ENCODE data around the genes FKBP10, NT5C3B and HSPB9.

DNA sequence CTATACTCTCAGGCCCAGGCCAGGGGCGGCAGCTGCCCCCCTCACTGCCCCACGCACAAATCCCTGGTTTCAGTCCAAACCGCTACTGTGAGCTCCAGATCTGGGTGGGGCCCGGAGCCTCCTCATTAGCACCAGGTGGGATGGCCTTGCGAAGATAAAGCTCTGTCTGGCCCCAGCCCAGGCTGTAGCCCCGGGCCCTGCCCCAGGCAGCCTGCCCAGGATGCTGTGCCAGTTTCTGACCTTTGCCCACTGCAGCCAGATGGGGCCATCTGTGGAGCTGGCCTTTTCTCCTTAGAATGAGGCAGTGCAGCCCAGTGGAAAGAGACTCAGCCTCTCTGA is 2.4 kb upstream of the KRT15 start:
- RRBS, result 16% methylated on average over 2 of the region's 6 CpGs

GRCh38 chr17:41535844-41536719 is 8.0 kb upstream of the KRT19 start:
- RRBS, result no CpG with 5 or more reads among the region's 18 CpGs

DNA sequence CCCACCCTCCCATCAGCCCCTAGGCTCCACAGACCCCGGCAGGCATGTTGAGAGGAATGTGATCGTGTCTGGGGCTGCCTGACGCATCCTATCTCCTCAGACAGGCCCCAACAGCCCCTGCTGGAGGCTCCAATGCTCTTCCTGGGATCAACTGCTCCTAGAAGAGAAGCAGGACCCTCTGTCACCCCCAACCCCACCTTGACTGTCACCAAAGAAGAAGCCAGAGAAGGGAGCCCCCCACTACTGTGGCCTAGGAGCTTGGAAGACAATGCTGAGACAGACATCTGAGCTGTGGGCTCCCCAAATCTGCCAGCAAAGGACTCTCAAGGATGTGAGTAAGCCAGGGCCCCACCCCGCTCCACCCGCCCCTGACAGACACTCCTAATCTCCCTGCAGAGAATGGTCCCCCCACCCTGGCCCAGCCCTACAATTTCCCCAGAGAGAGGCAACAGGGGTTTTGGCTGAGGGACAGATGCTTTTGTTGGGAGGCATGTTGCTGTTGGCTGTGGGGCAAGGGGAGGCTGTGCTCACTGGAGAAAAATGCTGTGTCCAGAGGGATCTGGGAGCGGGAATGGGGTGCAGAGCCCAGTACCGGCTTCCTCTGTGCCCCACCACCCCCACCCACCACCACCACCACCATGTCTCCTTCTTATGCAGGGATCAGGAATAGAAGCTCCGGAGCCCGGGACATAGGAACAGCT is 1.7 kb upstream of the KRT14 start:
- RRBS, result 0% methylated on average over 1 of the region's 9 CpGs

DNA sequence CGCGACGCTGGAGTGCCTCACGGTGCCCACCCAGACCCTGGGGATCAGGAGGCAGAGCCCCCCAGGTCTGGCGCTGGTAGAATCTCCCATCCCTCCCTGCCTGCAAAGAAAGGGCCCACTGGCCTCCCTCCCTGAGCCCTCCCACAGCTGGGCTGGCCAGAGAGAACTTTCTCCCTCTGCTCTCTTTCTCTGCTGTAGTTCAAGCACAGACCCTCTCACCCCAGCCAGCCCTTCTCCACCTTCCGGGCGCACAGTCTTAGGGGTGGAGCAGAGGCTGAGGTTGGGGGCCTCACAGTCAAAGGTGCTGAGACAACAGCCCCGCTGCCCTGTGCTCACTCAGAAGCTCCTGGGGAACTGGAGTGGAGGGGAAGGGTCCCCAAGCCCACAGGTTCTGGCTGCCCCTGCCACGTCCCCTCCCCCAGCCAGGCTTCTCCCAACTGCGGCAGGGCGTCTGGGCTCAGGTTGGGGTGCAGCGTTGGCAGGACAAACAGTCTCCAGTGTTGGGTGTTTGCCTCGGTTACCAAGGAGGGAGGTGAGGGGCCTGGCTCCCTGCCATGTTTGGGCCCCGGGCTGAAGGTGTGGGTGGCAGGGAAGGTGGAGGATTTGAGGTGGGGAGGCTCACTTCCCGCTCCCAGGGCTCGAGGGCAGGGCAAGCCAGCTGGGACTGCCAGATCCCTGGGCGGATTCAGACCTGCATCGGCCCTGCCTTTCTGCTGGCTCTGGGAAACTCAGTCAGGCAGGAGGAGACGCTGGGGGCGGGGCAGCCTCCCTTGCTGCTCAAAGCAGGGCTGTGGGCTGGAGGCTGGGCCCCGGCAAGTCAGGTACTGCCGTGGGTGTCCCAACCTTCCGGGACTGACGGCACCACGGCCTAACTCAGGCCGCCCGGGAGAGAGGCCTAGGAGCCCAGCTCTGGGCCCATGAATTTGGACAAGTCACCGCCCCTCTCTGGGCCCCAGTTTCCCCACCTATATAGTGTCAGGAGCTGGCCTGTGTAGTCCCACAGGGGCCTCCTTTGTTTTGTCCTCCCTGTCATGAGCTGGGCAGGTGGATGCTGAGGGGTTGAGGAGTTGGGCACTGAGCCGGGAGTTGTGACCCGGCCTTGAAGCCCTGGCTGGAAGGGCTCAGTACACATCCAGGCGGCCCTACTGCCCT is 31.2 kb upstream of the KRT17 start:
- RRBS, result 46% methylated on average over 7 of the region's 31 CpGs

GRCh38 chr17:41687869-41688306 is 797 bp upstream of the EIF1 start:
- RRBS, result no CpG with 5 or more reads among the region's 6 CpGs

- RRBS, result no CpG with 5 or more reads among the region's 6 CpGs
Observed at GRCh38 chr17:41718078-41718391, 5.9 kb downstream of the GAST start.

DNA sequence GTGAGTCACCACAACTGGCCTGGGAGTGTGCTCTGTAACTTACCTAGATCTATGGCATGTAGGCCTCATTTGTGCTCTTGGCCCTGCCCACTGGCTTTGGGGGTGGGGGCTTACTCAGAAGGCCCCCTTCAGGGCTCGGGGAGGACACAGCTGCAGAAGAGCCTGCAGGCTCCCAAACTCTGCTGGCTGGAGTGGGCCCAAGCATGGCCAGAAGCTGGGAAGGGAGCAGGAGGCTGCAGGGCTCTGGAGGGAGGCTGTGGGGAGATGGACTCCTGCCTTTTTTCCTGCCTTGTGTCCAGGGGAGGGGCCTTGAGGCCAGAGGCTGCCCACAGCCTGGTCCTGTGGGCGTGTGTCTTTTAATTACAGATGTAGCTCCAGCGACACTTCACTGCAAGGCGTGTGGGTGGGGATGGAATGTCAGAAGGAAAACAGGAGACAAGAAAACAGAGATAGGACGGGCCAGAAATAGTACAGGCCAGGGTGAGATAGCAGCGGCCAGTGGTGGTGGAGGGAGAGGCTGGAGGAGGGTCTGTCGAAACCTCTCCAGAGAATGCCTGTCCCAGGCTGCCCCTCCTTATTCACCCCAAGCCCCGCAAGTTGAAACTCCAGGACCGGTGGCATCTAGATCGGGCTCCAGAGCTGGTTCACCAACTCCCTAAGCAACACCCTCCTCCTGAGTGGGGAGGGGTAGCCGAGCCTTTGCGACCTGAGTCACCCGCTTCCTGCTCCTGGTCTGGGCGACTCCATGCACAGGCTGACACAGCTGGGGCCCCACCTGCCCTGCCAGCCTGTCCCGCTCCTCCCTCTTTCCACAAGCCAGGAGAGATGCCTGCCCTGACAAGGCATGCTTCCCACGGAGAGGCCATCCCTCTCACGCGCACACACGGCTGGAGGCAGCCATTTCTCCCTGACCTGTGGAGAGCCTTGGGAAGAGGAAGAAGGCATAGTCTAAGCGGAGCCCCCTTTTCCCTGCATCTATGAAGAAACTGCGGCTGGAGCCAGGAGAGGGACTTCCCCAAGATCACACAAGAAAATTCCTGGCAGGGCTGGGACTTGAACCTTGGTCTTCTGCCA is 6.4 kb upstream of the JUP start:
- RRBS, result no CpG with 5 or more reads among the region's 21 CpGs

DNA sequence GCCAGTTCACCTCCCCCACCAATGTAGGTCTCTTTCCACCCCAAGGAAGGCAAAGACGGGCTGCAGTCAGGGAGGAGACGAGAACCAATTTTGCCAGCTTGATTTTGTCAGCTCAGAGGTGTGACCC is 7.0 kb upstream of the JUP start:
- RRBS, result no CpG with 5 or more reads among the region's 2 CpGs

DNA sequence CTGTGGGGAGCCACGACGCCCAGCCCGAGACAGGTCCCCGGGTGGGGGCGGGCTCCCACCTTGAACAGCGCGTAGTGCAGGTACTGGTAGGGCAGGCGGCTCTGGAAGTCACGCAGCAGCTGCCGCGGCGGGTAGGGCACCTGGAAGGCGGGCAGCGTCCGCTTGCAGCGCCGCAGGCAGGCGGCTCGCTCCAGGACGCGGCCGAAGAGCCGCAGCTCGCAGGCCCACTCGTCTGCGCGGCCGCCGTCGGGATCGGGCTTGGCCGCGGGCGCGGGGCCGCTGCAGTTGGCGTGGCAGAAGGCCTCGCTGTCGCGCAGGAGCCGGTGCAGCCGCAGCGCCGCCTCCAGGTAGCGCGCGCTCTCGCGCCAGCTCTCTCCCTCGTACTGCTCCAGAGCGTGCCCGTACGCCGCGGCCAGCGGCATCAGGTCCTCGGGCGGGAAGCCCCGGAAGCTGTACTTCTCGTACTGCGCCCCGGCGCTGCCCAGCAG is 310 bp downstream of the P3H4 start:
- RRBS, result under 1% methylated on average over 17 of the region's 63 CpGs

DNA sequence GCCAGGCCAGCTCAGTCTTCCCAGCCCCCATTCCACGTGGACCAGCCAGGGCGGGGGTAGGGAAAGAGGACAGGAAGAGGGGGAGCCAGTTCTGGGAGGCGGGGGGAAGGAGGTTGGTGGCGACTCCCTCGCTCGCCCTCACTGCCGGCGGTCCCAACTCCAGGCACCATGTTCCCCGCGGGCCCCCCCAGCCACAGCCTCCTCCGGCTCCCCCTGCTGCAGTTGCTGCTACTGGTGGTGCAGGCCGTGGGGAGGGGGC is at the start of gene FKBP10:
TSS of gene FKBP10 (plus strand) at position 138 of the 259 bp plus-strand sequence.
- RRBS, result 2% methylated on average over 6 of the region's 12 CpGs

DNA sequence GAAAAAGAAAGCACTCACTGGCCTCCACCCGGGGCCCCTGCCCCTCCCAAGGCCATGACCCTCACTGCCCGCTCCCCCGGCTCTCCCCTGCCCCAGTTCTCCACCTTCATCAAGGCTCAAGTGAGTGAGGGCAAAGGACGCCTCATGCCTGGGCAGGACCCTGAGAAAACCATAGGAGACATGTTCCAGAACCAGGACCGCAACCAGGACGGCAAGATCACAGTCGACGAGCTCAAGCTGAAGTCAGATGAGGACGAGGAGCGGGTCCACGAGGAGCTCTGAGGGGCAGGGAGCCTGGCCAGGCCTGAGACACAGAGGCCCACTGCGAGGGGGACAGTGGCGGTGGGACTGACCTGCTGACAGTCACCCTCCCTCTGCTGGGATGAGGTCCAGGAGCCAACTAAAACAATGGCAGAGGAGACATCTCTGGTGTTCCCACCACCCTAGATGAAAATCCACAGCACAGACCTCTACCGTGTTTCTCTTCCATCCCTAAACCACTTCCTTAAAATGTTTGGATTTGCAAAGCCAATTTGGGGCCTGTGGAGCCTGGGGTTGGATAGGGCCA is 9.4 kb downstream of the FKBP10 start:
- RRBS, result 58% methylated on average over 3 of the region's 14 CpGs

DNA sequence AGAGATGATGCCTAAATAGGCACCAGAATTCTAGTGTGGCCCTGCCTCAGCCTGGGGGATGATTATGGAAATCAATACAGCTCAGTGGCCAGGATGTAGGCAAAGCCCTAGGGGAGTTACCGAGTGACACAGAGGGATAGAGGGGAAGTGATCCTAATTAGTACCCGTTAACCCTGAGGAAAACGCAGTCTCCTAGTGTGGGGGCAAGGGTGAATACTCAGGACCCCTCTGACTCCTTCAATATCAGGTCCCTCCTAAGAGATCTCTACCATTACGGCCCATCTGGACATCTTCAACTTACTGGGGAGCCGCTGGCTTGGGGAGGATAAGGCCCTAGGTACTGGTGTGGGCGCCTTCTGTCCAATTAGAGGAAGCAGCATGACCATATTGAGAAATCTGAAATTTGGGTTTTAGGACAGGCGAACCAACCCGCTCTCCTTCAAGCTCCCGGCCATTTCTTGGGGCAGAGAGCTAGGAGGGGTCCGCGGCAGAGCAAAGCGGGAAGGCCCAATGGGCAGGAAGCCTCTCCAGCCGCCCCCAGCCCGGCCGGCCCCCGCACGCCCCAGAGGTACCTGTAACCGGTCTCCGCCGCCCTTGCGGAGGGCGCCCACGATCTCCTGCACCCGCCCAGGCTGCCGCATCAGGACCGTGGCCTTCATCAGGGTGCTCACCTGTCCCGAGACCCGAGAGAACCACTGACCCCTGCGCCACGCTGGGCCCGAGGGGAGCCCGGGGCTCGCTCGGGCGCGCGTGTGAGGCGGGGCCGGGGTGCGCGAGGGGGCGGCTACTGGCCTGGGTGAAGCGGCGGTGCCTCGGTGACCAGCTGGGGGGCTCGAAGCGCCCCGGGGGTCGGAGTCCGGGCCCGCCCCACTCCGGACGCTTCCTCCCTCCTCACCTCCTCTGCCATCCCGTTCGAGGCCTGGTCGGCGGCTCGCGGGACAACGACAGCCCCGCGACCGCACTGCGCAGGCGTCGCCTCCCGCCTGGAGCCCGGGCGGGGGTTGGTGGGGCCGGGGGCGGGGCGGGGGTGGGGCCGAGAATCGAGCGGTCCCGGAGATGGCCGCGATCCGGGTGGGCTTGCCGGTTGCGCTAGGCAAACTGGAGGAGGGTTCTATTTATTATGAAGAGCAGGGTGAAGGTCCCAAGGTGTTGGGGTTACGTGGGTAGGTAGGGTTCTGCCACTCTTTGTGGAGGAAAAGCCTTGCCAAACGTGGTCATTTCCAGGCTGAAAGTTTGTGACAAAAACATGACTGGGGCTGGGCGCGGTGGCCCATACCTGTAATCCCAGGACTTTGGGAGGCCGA is at the start of gene NT5C3B:
TSS of gene NT5C3B (minus strand) at position 946 of the 1,304 bp plus-strand sequence.
- RRBS, result 2% methylated on average over 21 of the region's 86 CpGs

DNA sequence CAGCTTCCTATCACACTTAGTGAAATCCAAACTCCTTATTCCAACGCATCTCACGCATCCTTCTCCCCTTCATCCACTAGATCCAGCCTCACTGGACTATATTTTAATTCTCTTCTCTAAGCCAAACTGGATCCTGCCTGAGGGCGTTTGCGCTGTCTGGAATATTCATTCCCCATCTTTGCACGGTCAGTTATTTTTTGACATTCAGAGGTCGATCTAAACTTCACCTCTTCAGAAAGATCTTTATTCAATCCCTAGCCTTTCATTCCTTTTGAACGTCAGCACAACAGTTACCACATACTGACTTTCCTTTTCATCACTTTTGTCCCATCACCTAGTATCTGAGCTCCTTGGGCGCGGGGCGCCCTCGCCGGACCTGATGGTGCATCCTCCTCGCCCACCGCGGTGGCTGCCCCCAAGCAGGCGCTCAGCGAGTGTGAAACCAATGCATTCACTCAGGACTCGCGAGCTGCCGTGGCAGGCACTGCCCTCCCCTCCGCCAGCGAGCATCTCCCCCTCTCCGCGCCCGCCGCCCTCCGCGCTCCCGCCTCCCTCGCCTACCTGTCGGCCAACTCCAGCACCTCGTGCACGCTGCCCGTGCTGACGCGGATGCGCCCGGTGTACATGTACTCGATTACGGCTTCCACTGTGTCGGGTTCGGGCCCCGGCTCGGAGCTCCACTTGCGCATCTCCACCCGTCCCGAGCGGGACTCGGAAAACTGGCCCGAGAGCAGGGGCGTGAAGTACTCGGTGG is 781 bp downstream of the KLHL11 start:
- RRBS, result 0% methylated on average over 5 of the region's 52 CpGs

- RRBS, result no CpG with 5 or more reads among the region's 12 CpGs
Observed at GRCh38 chr17:41908818-41909366, 9.9 kb downstream of the ACLY start.

DNA sequence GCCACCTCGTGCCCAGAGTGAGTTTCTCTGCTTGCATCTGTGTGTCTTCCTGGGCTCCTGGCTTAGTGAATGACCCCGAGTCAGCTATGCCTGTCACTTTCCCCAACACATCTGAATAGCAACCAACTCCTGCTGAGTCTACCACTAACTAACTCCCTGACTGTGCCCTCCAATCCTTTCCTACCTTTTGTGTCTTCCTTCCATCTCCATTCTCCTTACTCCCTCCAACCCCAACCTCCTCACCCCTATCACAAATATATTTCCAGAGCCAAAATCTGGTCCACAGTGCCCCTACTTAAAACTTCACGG is 11.6 kb downstream of the CNP start:
- RRBS, result no CpG with 5 or more reads among the region's 3 CpGs

- RRBS, result no CpG with 5 or more reads among the region's 14 CpGs
Observed at GRCh38 chr17:41982167-41982797, 15.7 kb downstream of the CNP start.

DNA sequence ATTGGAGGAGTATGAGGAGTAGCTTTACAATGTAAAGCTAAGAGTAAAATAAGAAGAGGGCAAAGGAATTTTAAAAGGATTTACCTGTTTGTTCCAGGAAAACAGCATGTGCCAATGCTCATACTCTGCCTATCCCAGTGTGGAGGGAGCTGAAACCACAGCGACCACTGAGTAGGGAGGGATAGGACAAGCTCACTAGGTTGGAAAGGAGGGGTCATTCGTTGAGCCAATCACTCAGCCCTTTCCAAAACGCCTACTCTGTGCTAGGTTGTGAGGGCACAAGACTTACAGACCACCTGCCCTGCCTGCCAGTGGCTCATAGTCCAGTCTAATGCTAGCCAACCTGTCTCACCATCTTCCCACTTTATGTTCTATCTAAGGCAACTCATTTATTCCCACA is 1.1 kb upstream of the DNAJC7 start:
- RRBS, result no CpG with 5 or more reads among the region's 3 CpGs

- RRBS, result no CpG with 5 or more reads among the region's 3 CpGs
Observed at GRCh38 chr17:42024057-42024472, 4.2 kb downstream of the NKIRAS2 start.

DNA sequence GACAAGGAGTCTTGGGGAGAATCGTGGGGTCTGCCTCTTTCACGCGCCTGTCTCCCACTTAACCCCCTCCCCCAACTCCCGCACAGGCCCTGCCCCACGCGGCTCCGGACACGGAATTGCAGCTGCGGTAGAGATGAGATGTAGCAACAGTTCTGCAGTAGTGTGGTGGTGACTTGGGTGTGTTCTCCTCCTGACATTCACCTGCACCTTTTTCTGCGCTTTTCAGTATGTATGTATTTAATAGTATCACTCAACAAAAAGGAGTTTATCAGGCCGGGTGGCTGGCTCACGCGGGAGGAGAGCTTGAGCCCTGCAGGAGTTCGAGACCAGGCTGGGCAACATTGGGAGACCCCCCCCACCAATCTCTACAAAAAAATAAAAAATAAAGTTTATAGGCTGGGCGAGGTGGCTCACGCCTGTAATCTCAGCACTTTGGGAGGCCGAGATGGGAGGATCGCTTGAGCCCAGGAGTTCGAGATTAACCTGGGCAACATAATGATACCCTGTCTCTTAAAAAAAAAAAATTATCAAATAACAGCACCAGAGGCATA is 489 bp upstream of the KAT2A start:
- RRBS, result no CpG with 5 or more reads among the region's 19 CpGs

DNA sequence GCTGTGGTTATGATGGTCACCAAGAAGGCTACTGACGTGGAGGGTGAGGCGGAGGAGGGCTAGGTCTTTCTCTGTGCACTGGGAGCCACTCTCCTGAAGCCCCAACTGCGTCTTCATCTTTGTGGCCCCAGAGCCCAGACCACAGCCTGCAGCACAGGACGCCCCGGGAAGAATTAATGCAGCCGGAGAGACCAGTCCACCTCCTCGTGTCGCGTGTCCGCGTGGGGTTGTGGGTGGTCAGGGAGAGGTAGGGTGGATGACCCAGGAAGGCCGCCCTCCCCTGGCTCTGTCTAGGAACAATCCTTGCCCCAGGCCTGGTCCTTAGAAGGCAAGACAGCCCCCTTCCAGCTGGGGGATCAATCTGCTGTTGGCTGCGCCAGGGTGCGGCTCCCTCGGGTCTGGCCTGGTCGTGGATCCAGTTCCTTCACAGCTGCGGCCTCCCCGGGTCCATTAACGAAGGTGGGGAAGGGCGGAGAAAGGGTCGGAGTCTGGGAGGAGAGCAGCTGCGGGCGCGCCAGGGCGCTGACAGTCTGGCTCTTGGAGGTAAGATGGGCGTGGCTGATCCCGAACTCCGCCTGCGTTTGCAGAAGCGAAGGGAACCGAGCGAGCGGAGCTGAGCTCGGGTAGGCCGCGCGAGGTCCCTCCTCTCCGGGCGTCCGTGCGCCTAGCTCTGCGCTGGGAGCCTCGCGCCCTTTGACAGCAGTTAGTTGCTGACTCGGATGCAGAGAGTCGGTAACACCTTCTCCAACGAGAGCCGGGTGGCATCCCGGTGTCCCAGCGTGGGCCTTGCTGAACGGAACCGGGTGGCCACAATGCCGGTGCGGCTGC is at the start of gene HSPB9:
TSS of gene HSPB9 (plus strand) at position 673 of the 828 bp plus-strand sequence.
- RRBS, result 52% methylated on average over 10 of the region's 54 CpGs

Data from hTERT-HM (cell line).